Epithelial cell of prostate (primary cell): ENCODE results near the genes BDP1, MAP1B and FCHO2.

GRCh38 chr5:69454341-69455270 lies 38.0 kb upstream of the OCLN start:
- RRBS, result no CpG with 5 or more reads among the region's 9 CpGs

DNA sequence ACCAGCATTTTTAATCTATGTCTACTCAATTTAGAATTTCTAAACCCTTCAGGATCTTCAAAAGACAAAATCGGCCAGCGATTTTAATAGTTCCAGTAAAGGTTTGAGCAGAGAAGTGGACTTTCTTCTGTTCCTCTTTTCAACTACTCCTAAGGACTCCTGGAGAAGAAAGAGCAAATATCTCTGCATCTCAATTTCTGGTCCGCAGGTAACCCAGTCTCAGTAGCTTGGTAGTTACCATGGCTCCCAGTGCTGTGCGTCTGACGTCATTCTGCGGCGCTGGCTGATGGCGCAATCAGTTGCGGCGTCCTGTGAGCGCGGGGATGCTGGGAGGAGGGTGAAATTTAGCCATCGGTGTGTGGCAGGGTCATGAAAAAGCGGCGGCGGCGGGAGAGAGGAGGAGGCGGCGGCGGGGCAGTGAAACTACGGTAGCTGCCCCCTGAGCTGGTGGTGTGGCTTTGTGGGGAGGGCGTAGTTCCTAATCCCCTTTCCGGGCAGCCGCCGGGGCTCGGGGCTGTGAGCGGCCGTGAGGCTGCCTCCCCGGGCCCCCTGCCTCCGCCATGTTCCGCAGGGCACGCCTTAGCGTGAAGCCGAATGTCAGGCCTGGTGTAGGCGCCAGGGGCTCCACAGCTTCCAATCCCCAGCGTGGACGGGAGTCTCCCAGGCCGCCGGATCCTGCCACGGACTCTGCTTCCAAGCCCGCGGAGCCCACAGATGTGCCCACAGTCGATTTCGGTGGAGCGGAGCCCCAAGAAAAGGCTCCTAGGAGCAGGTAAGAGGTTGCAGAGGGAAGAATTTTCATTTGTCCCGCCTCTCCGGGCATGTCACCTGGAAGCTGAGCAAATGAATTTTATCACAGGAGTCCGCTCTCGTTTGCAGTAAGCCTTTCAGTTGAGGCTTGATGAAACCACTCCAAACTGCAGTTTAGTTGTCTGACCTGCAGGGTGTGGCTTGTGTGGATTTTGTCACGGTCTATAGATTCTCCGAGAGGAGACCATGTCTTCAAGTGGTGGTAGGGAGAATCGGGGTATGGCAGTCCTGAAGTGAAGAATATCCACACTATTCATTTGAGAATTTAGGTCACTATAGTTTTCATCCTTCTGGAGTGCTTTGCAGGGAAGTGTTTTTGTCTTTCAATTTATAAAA lies at the start of gene BDP1:
Gene BDP1 (plus strand): TSS at position 334 of the 1,146 bp plus-strand sequence.
- RRBS, result 2% methylated on average over 5 of the region's 52 CpGs

- RRBS, result 1% methylated on average over 10 of the region's 95 CpGs
Observed at GRCh38 chr5:72106729-72107895, at the start of gene MAP1B. MAP1B (plus strand) TSS chr5:72107475.

DNA sequence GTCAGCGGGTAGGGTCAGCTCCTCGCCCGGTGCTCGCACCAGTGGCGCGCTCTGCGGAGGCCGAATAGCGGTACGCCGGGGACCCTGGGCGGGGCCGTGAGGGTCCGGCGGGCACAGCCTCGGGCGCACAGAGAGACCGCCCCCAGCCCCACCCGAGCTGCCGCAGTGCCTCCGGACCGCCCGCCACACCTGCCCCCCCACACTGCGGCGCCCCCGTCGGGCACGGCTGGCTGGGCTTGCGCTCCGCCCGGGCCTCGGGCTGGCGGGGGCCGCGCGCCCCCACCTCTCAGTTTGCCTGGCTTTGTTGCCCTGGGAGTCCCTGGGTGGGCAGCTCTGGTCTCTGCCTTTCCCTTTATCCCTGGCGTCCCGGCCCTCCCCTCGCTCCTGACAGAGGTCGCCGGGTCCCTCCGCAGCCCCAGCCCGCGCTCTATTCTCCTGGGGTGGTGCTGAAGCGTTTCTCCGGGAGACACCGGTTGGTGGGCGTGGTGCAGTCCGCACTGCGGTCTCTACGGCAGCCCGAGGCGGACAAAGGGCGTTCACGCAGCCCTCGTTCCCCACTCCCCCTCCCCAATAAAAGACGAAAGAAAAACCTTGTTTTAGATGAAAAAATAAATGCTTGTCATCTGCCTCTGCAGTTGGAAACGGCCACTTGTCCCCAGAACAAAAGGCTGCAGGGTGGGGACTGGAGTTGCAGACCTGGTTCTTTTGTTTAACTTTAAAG lies 1.4 kb downstream of the MAP1B start:
- RRBS, result 1% methylated on average over 37 of the region's 58 CpGs

DNA sequence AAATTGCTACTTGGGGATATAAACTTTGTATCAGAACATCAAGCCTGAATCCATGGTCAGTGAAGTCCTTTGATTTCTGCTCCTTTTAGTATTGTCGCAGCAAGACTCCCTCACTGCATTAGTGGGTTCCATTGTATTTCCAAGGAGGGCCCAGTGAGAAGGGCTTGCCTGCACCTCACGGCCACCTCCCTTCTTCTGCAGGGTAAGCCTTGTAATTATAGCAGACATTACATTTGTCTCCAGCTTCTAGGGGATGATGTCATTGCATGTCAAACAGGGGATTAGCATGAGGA lies 26.9 kb downstream of the MAP1B start:
- RRBS, result no CpG with 5 or more reads among the region's 2 CpGs

GRCh38 chr5:72141777-72142036 lies 34.4 kb downstream of the MAP1B start:
- RRBS, result no CpG with 5 or more reads among the region's 3 CpGs

DNA sequence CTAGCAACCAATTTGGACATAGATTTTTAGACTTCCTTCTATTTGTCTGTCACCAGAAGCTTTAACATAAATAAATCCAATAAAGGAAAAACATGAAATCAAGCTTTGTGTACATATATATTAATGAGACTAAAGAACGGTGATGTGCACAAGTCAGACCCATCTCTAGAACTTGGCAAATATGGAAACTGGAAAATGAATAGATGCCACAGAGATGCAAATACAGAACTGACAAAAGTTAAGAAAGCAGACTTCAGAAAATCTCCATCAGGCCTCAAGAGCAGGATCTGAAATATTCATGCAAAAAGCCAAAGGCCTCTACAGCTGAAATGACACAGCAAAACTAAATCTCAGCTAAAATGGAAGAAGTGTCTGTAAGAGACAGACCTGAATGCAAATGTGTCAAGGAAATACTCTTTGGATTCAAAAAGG lies 14.9 kb downstream of the MRPS27 start:
- RRBS, result no CpG with 5 or more reads among the region's 1 CpG

GRCh38 chr5:72600178-72600754 lies 93.1 kb upstream of the ZNF366 start:
- RRBS, result no CpG with 5 or more reads among the region's 4 CpGs

- RRBS, result no CpG with 5 or more reads among the region's 9 CpGs
Observed at GRCh38 chr5:72816065-72816296, 480 bp upstream of the TNPO1 start.

DNA sequence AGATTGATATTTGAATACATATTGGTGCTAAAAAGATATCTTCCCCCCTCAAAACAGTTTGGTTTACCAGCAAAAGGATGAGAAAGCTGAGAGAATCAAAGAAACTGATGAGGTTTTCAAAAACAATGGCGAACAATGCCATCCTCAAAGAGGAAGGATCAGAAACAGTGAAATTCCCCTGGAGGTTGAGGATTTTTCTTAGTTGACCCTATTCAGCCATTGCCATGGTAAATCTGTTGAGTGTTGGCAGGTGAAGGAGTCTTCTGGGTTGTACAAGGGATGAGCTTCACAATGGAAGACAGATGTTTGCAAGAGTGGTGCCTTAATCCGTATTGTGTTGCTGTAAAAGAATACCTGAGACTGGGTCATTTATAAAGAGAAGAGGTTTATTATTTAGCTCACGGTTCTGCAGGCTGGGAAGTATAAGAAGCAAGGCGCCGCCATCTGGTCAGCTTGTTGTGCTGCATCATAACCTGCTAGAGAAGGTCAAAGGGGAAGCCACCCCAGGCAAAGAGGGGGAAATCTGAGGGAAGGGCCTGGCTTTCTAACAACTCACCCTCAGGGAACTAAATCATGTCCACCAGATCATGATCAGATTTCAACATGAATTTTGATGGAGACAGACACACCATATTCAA lies 2.4 kb downstream of the TNPO1 start:
- RRBS, result no CpG with 5 or more reads among the region's 5 CpGs

DNA sequence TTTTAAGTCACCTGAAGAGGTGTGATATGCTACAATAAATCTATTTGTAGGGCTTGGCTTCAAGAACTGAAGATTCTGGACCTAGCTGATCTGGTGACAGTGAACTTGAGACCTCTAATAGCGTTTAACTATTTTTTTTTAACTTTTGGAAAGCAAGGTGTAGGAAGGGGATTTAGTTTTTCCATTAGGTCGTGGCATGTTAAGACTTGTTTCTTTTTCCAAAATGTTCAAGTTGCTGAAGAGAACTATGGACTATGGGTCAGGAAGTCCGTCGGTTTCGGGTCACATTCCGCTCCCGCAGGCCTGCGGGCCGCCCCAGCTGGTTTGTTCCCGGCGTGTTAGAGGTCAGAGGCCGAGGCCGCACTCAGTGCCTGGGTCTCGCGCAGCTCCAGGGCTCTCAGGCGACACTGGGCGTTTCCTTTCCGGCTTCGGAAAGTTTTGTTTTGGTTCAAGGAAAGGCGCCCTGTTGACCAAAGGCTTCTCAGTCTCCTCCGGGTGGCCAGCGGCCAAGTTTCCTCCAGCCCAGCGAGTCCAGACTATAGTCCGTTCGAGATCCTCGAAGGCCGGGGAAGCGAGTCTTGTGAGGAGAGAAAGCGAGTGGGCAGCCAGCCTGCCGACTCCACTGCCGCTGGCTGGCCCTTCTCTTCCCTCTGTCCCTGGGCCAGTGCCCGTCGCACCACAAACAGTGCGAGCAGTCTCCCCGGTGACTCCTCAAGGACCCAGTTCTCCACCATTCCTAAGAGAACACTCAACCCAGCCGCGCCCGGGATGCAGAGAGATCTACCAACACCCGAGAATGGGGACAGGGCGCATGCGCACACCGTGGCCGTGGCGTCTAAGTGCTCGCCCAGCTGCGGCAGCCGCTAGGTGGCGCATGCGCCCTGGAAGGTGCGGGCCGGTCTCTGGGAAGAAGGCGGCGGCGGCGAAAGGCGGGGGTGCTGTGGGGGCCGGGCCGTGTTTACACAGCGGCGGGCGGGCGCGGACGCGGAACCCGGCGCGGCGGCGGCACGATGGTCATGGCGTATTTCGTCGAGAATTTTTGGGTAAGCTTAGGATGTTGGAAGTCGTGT lies at the start of gene FCHO2:
Gene FCHO2 (plus strand): TSS at position 955 of the 1,070 bp plus-strand sequence.
- RRBS, result 2% methylated on average over 36 of the region's 75 CpGs

GRCh38 chr5:73118143-73119088 lies 2.0 kb upstream of the TMEM171 start:
- RRBS, result no CpG with 5 or more reads among the region's 8 CpGs

GRCh38 chr5:73119089-73120232 lies 914 bp upstream of the TMEM171 start:
- RRBS, result 76% methylated on average over 12 of the region's 55 CpGs

GRCh38 chr5:73205109-73205927 lies 32.3 kb downstream of the TMEM174 start:
- RRBS, result no CpG with 5 or more reads among the region's 6 CpGs

GRCh38 chr5:73555164-73555605 lies 10.3 kb downstream of the ANKRA2 start:
- RRBS, result no CpG with 5 or more reads among the region's 5 CpGs

- RRBS, result no CpG with 5 or more reads among the region's 1 CpG
Observed at GRCh38 chr5:73663417-73663661, 37.3 kb downstream of the ARHGEF28 start.

- RRBS, result no CpG with 5 or more reads among the region's 1 CpG
Observed at GRCh38 chr5:73847267-73847577, 221.2 kb downstream of the ARHGEF28 start.

- RRBS, result no CpG with 5 or more reads among the region's 8 CpGs
Observed at GRCh38 chr5:74257509-74258169, 382.9 kb downstream of the ENC1 start.

GRCh38 chr5:74272081-74272589 lies 368.4 kb downstream of the ENC1 start:
- RRBS, result no CpG with 5 or more reads among the region's 1 CpG

- RRBS, result no CpG with 5 or more reads among the region's 3 CpGs
Observed at GRCh38 chr5:74411680-74412156, 228.8 kb downstream of the ENC1 start.